ENCODE measurements around the genes MYO5A and RSL24D1.

DNA sequence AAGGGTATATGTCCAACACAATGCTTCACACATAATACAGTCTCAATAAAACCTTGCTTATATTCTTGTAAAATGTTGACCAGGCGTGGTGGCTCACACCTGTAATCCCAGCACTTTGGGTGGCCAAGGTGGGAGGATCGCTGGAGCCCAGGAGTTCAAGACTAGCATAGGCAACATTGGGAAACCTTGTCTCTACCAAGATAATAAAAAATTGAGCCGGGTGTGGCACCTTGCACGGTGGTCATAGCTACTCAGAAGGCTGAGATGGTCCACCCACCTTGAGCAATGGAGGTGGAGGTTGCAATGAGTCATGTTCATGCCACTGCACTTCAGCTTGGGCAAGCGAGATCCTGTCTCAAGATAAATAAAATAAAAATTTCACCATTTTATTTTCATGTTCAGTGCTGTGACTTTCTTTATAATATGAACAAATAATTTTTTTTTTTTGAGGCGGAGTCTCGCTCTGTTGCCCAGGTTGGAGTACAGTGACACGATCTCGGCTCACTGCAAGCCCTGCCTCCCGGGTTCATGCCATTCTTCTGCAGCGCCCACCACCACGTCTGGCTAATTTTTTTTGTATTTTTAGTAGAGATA is 12.6 kb downstream of the MAPK6 start:
- PRO-cap, 2 experiments, result no peak in any of the 2 experiments

GRCh38 chr15:52248517-52249431 is 46.8 kb downstream of the MYO5C start:
- PRO-cap, 2 experiments, result no peak in any of the 2 experiments

DNA sequence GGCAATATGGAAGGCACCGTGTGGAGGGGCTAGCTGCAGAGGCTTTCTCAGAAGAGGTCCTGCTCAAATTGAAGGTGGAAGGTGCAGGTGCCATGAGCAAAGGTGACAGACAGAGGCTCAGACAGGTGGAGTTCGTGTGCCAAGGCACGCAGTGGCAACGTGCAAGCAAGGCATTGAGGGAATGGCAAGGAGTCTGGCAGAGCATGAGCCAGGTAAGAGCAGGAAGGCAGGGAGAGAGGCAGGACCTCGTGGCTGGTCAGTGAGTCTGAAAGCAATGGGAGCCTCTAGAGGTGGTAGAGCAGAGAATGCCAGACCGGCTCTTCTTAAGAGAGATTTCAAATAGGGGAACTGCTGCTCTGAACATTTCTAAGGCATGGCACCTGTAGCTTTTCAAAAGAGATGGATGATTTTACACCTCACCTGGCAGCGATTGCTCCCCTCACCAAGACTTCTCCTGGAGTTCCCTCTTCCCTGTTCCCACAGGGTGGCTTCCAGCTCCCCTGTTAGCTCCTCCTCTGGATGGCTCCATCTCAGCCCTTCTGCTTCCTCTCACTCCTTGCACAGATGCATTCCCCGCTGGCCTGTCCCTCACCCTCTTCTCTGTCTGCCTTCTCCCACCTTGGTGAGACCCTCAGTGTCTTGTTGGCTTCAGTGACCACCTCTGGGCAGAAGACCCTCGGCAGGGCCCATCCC is 2.7 kb downstream of the MYO5C start:
- PRO-cap, 2 experiments, result no peak in any of the 2 experiments

DNA sequence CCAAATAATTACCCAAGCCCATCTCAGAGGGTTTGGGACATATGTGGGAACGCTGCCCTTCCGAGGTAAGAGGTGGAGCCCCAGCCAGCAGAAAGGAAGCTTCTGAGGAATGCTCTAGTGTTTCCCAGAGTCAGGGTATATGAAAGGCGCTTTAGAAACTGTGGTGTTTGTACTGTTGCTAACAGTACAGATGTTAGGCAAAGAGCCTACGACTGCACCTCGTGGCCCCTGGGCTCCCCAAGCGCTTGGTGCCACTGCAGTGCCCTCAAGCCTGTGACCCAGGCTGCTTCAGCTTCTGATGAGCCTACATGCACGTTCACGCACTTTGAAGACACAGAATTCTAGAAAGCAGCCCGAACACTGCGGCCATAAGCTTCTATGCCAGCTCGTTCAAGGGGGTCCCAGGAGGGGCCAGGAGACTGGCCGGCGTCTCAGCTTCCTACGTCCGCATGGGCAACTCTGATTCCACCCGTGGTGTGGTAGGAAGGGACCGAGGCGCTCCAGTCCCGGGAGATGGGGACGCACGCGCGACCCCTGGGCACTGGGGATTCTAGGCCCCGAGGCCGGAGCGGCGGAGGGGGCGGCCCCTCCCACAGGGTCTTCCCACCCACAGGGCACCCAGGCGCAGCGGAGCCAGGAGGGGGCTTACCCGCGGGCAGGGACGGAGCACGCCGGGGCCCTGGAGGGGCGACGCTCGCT is 722 bp downstream of the MYO5C start:
- PRO-cap, 2 experiments, result no peak in any of the 2 experiments

- PRO-cap, 2 experiments, result no peak in any of the 2 experiments
These were observed 76.5 kb upstream of the MYO5C start for GRCh38 chr15:52372081-52372489.

- PRO-cap, 2 experiments, result peak in 2 of 2 experiments; most common plus-strand start chr15:52529002 (in 2); most common minus-strand start chr15:52528880 (in 2)
These were observed at the start of gene MYO5A for GRCh38 chr15:52527975-52529105. Gene MYO5A (minus strand): TSS chr15:52528880.

GRCh38 chr15:52709687-52710244 is 30.6 kb upstream of the ATOSA start:
- PRO-cap, 2 experiments, result no peak in any of the 2 experiments

GRCh38 chr15:52804338-52805123 is 14.4 kb upstream of the ONECUT1 start:
- PRO-cap, 2 experiments, result no peak in any of the 2 experiments

- PRO-cap, 2 experiments, result no peak in any of the 2 experiments
These were observed 16.9 kb upstream of the ONECUT1 start for GRCh38 chr15:52807069-52807483.

DNA sequence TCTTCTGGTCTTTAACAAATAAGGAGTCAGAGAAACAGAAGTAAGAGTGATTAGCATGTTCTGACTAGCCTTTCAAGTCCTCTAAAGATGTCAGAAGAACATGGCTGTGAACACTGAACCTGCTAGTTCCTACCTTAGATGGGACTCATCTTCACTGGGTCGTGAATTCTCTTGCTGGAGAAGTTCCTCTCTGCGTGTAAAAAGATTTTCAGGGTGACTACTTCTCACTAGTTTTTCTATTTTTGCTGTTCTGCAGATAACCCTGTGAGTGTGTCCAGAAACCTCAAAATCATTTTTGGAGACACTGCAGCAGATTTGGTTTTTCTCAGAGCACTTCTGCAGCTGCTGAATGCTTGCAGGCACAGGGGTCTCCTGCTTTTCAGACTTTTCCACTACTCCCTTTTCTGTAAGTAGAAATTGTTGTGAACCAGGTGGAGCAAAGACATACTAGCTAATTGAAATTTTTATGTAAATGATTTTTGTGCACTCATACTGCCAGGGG is 185.4 kb upstream of the ONECUT1 start:
- PRO-cap, 2 experiments, result peak in 1 of 2 experiments; most common plus-strand start position 292 of the sequence (in 1)

DNA sequence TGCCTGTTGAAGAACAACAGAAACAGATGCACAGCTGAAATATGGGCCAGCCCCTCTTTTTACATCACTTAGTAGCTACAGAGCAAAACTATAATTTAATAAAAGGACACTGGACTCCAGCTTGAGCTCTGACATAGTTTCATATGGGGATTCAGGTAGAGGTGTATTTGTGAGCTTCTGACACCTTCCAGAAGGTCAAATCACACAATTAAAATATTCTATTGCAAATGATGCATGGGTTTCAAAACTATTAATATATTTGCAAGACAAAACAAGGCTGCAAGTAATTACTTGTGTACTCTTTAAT is 338.6 kb downstream of the WDR72 start:
- PRO-cap, 2 experiments, result no peak in any of the 2 experiments

DNA sequence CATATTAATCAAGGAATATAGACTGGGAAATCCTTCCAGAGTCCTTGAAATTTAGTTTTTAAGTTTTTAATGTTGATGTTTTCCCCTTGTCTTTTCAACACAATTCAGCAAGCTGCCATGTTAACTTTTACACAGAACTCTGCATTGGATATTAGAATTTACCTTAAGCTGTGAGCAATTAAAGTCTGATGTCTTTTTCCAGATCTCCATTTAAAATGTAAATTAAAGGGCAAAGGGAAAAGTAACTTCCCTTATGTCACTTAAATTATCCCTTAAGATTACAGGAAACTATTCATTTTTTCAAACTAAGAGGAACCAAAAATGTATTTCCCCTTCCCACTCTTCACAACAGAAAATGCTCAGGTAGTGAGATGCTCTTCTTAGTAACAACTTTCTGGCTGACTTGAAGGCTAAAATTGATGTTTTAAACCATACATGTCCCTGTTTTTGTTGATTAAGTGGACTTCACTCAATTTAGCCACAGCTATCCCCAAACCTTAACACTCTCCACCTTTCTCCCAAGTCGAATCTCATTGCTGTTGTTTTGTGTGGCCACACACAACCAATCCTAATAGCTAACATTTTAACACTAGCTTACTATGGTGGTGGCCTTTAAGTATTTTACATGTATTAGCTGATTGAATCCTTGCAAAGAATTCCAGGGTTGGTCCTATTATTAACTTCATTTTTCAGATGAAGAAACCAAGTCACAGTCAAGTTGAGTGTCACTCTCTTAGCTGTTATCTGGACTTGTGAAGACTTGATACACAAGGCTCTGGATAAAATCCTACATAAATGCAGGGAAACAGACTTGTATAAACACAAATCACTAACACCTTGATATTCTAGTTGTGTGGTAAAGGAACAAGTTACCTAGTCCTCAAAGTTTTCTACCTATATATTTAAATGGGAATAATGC is 17.5 kb downstream of the RSL24D1 start:
- PRO-cap, 2 experiments, result no peak in any of the 2 experiments

DNA sequence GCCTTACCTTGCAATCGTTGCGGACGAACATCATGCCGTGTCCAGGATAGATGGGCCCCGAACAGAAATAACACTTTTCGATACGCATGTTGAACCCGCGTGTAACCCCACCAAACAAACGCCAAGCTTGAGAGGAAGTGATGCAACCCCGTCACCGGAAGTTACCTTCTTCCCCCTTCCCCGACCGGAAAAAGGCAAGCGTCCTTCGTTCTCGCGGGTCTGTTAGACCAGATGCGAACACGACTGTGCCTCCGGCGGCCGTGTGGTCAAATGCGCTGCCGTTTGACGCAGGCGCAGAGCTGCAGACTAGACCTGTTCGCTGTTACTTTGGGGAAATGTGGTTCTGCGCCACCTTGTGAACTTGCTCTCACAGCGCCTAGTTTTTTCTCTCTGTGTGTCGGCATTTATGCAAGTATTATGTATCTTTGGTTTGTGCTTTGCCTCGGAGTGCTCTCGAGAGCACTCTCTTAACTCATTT is at the start of gene RSL24D1:
RSL24D1 (minus strand) TSS at position 139 of the 478 bp plus-strand sequence.
- PRO-cap, 2 experiments, result peak in 2 of 2 experiments; most common plus-strand start position 230 of the sequence (in 1); most common minus-strand start position 129 of the sequence (in 2)

DNA sequence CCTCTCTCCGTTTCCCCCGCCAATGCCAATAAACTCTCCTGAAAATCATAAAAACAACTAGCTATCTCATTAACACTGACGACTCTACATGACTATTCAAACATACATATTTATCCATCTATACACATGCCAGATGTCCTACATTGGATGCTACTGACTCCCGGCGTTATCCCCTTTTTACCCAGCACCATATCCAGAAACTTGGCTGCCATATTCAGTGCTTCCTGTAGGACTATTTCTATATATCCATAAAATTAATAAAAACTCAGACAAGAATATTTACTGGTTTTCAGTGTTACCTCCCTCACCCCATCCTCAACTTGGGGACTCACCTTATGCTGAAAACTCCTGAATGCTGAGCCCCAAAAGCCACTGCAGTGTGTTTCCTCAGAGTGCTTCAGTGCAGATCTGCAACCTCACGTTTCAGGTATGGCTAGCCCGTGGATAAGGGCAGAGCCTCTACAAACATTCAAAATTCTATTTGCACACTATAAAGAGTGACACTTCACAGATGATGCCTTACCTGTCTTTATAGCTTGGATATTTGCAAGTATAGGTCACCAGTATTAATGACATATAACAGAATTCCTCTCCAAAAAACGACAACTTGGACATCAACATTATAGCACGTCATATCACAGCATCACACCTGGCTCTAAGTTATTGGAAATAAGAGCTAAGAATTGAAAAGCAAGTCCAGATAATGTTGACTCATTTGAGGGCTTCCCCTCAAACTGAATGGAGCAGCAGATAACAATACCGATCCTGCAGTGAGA is 40.4 kb upstream of the RSL24D1 start:
- PRO-cap, 2 experiments, result no peak in any of the 2 experiments

- PRO-cap, 2 experiments, result no peak in any of the 2 experiments
These were observed 41.6 kb downstream of the RAB27A start for GRCh38 chr15:55247836-55248639.

GRCh38 chr15:55319825-55320319 is 850 bp downstream of the PIGB start:
- PRO-cap, 2 experiments, result no peak in any of the 2 experiments

DNA sequence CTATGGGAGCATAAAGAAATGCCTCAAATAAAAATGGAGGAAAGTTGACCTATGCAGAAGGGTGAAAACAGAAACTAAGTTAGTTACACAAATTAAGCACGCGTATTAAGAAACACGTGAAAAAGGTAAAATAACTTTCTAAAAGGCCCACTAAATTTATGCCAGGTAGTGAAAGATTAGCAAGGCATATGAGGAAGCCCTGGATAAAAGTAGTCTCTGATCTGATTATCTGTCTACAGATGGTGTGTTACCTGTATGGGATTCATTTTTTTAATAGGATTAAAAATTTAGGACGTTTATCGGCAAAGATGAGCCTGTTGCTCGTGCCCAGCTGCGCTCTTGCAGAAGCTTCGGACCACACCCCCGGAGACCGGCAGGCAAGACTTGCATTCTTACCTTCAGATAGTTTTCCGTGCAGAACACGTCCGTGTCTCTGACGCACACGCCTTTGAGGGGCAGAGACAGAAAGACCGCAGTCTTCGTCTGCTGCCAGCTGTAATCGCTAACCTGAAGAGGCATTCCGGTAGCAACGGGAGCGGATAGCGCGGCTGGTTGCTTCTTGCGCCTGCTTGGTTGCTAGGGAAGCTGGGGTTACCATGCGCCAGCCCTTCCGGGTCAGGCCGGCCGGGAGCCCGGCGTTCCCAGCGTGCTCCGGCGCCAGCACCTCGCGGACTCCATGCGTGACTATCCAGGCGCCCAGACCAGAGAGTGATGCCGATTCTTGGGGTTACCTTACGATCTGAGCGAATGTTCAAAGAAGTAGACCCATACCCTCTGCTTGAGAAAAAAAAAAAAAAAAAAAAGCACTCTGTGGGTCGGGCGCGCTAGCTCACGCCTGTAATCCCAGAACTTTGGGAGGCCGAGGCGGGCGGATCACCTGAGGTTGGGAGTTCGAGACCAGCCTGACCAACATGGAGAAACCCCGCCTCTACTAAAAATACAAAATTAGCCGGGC is 9.9 kb downstream of the DNAAF4 start:
- PRO-cap, 2 experiments, result peak in 1 of 2 experiments; most common plus-strand start position 644 of the sequence (in 1); most common minus-strand start position 575 of the sequence (in 1)

- PRO-cap, 2 experiments, result no peak in any of the 2 experiments
These were observed 1.5 kb downstream of the PRTG start for GRCh38 chr15:55741305-55742015.

DNA sequence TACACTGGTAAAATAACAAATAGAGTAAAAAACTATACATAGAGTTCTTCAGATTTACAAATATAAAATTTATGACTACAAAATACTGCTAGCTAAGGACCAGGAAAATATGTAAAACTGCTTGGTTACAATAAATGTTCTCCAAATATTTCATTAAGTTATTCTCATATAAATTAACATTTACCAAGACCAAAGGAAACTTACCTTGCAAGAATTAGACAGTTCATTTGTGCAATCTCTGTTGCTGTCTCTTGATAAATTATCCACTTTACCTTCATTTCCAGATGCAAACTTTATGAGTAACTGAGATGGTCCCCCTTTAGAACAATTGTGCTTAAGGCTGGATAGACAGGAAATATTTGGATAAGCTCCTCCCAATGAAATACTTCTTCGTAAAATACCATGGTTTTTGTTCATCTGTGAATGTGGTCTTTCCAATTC is 78.3 kb downstream of the NEDD4 start:
- PRO-cap, 2 experiments, result no peak in any of the 2 experiments

DNA sequence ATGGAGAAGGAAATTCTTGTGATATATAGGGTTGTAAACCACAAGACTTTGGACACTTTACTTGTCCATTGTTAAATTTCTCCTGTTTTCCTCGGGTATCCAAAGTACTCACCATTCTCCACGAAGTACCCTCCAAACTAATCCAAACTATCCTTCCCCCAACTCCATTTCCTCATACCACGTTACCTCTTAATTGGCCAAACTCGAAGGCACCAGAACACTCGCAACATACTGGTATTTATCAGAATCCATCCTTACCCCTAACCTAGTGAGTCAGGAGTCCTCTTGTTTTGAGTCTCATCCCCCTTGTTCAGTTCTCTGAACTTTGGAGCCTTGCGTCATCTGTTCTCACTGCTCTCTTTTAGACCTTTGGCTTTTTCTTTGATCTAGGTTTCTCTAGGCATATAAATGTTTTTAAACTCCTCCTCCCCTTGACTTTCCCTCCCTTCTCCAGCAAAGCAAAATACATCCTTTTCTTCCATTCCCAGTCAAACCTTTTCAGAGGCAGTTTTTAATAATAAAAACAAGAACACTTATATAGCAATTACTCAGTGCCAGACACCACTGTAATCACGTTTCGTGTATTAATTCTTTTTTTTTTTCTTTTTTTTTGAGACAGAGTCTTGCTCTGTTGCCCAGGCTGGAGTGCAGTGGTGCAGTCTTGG is 40.9 kb downstream of the NEDD4 start:
- PRO-cap, 2 experiments, result no peak in any of the 2 experiments

All from heart right ventricle (tissue), 2 donors.